SEM (cell line): ENCODE data around the genes CBLN4 and MC3R.

DNA sequence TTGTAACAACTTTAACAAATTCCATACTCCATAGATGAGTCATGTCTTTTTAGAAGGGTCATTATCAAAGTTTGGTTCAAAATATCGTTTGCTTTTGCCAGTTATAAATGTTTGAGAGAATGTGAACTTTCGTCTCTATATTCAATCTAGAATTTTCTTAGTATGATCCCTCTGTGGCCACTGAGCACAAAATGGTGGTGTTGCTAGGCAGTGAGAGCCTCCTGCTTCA, 125.1 kb upstream of the DOK5 start:
- PRO-cap, result no peak

DNA sequence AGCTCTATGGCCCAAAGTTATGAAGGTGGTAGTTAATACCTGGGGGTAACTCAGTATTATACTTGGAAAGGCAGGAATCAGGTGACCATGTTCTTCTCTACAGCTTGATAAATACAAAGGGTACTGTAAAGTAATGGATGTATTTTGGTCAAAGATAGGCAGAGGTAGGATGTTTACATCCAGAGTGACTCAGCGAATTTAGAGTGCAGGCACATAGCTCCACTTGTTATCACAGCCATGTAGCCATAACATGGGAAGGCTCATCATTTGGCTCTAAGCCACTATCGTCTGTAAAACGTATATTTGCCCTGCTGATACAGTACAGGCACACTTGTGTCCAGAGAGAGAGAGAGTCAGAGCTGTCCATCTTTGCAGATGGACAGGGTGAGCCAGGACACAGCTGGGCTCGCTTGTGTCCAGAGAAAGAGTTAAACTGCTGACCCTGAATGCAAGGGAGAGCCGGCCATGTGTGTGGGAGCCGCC, 618.9 kb downstream of the DOK5 start:
- PRO-cap, result no peak

DNA sequence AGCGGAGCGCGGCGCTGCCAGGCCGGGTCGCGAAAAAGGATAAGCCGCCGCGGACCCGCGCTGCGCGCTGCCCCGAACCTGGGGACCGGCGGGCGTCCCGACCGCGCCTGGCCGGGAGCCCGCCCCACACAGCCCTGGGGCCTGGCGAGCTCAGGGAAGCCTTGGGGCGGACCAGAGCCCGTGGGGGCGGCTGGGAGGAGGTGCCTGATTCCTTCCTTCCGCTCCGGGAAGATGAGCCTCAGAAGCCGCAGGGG, at the start of gene CBLN4:
Gene CBLN4 (minus strand): TSS at position 173 of the 254 bp plus-strand sequence.
- PRO-cap, result no peak

DNA sequence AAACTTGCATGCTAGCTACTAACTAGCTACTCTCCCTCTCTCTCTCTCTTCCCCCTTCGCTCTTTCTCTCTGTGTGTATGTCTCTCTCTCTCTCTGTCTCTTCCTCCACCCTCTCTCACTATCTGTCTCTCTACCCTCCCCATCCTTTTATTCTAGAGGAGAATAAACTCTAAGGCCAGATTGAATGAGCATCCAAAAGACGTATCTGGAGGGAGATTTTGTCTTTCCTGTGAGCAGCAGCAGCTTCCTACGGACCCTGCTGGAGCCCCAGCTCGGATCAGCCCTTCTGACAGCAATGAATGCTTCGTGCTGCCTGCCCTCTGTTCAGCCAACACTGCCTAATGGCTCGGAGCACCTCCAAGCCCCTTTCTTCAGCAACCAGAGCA, at the start of gene MC3R:
Gene MC3R (plus strand): TSS at position 184 of the 386 bp plus-strand sequence.
- PRO-cap, result no peak

DNA sequence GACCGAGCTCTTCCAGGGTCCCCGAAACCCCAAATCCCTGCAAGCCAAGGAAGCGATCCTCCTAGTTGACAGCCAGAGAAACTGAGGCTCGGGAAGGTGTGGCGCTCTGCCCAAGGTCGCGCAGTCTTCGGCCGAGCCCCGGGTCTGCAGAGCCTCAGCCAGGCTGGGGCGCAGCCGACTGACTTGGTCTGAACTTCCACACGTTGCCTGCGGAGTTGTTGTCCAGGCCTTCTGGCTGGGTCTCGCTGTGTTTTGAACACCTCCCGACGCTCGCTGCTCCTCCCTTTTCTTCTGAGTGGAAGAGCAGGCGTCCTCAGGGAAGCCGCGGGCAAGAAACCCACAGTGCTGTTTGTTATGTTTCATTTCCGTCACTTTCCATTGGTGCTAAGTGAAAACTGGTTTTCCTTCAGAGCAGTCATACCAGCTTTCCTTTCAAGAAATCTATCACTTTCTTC, 563 bp downstream of the FAM210B start:
- PRO-cap, result no peak

DNA sequence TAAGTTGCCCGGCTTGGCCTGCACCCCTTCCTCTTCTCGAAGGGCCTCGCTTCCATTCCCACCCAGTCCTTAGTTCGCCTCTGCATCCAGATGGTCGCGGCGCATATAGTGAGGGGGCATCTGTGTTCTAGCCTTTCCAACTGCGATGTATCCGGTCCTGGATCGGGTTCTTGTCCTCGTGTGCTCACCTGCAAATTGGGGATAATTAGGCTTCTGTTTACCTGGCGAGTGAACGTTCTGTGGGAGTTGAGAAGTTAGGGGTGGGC, 332 bp downstream of the CSTF1 start:
- PRO-cap, result no peak

DNA sequence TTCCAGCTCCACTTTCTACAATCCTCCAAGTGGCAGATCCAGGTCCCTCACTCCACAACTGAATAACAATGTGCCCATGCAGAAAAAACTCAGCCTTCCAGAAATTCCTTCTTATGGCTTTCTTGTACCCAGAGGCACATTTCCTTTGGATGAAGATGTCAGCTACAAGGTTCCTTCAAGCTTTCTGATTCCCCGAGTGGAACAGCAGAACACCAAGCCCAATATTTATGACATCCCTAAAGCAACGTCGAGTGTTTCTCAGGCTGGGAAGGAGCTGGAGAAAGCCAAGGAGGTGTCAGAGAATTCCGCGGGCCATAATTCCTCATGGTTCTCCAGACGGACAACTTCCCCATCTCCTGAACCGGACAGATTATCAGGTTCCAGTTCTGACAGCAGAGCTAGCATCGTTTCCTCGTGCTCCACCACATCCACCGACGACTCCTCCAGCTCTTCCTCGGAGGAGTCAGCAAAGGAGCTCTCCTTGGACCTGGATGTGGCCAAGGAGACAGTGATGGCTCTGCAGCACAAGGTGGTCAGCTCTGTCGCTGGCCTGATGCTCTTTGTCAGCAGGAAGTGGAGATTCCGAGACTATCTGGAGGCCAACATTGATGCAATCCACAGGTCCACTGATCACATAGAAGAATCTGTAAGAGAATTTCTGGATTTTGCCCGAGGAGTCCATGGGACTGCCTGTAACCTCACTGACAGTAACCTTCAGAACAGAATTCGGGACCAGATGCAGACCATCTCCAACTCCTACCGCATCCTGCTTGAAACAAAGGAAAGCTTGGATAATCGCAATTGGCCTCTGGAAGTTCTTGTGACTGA, 16.2 kb upstream of the RTF2 start:
- PRO-cap, result no peak

GRCh38 chr20:56458451-56459094, 9.9 kb upstream of the RTF2 start:
- PRO-cap, result no peak

DNA sequence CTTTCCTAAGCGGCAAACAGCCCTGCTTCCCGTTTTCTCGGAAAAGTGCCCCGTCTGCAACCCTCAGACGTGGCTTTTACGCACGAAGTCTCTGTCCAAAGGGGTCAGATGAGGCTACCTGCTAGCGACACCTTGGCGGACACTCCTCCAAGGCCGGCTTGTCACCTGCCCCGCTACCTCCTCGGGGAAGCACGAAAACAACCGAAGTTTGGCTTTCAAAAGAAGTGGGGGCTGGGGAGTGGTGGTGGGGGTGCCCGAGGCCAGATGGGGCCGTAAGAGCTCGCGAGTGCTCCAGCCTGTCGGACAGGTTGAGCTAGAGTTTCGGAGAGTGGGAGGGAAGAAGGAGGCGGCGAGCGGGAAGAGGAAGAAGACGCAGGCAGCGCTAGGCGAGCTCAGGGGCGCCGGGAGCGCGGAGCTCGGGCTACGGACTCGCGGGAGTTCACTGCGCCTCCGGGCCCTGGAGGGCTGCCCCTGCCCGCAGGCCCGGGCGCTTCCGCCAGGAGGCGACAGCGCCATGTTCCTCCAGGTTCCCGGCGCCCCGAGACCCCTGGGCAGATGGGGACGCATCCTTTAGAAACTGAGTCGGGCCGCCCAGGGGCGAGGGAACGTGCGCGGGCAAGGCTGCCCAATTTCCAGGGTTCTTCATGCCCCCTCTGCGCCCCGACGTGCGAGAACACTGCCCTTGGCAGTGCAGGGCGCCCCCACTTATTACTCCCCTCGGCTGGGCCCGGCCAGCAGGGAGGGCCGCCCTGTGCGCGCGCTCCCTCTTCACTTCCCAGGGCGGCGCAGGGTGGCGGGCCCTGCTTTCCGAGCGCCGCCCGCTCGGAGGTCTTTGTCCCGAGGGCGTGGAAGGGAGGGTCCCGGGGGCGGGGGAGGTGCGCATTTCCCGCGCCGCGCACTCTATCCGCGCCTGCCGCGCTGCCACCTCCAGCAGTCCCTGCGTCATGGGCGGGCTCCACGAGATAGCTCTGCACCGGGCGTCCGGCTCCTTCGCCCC, 1.0 kb downstream of the TFAP2C start:
- PRO-cap, result no peak

GRCh38 chr20:56632014-56632582, 3.0 kb downstream of the TFAP2C start:
- PRO-cap, result no peak

GRCh38 chr20:56683547-56683853, 54.4 kb downstream of the TFAP2C start:
- PRO-cap, result no peak

DNA sequence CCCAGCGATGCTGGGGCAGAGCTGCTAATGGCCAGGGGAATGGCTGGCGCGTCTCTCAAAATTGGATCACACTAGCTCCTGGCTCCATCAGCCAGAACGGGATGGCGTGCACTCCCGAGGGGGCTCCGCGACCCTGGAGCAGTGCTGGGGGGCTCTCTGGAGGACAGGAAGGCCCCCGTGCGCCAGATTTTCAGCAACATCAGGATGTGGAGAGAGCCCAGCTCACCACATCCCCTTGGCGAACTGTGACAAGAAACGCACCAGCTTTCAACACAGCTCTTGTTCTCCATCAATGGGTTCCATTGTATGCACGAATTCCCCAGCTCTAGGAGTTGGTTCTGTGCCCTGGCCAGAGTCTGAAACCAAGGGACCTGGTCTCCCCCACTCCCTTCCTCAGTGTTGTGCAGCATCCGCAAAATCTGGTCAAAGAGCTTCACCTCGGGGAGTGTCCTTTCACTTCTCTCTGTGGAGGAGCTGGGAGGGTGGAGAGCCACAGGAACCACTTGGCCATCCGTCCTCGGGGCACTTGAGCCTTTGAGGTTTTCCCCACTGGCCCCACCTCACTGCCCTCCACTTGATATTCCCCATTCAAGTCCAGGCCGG, 74.2 kb downstream of the TFAP2C start:
- PRO-cap, result no peak

- PRO-cap, result no peak
These were observed 136.5 kb downstream of the TFAP2C start for GRCh38 chr20:56765685-56765955.

DNA sequence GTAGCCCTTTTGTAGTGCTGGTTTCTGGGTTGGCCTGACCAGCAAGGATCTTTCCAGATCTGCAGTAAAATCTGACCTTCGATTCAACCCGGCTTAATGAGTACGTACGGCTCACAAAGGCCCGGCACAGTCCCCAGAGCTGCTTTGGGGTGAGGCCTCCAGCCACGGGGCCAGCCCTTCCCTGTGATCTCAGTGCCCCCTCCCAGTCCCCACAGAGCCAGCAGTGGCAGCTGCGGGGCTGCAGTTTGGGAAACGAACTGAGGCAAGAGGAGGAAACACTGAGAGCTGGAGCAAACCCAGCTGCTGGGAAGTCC, 157.4 kb downstream of the BMP7 start:
- PRO-cap, result no peak

GRCh38 chr20:57157434-57157803, 109.0 kb downstream of the BMP7 start:
- PRO-cap, result no peak

- PRO-cap, result no peak
These were observed 19.0 kb downstream of the BMP7 start for GRCh38 chr20:57247499-57247880.

- PRO-cap, result no peak
These were observed 7.8 kb downstream of the RBM38 start for GRCh38 chr20:57399077-57399306.

- PRO-cap, result no peak
These were observed 2.1 kb upstream of the PCK1 start for GRCh38 chr20:57558525-57559490.

DNA sequence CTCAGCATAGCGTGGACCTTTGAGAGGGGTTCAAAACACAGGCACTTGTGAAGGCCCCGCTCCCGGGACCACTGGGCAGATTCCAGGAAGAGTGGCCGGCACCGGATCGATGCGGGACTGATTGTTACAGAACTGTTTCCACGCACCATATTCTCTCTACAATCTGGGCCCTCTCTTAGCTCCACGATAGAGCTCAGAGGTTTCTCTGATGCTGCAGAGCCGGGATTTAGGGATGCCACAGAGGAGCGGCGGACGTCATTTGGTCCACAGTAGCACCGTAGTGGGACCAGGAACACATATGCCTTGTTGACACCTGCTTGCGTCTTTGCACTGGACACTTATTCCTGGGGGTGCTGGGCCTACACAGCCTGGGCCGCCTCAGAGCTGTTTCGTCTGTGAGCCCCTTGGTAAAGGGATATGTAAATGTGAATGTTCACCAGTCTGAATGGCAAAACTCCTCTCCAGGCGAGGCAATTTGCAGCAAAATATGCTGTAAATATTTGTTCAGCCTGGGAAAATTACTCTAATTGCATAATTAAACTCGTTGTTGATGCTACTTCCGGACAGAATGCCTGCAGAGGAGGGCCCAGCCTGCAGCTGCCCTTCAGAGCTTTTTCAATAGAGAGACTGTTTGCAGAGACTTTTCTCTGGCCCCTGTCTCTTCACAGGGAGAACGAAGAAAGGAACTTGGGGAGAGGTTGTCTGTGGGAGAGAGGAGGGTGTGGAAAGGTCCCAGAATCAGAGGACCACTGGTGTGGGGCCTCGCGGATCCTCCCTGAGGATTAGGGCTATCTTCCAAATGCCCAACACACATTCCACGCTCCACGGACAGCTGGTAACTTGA, 9.4 kb downstream of the PCK1 start:
- PRO-cap, result no peak

- PRO-cap, result no peak
These were observed 15.3 kb downstream of the ZBP1 start for GRCh38 chr20:57604809-57605443.